Left lobe of liver (tissue), 1 donor: ENCODE measurements around the gene GREM1.

DNA sequence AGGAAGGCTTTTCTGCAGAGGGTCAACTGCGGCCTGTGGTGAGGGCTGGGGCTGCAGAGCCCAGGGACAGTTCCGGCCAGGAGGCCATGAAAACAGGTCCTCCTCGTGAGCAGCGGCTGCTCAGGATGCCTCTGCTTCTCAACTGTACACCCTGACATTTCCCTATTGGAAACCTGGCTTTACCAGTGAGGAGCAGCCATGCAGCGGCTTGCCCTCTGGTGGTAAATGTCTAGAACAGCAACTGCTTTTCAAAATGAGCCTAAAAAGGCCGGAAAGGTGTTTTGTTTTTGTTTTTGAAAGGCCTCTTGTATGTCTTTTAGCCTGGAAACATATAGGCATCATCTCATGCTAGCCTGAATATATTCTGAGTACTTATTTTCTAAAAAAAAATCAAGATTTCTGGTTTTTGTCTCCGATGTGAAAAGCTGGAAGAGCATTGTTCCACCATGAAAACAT, 163.4 kb downstream of the KLF13 start:
- PRO-cap, result no peak

DNA sequence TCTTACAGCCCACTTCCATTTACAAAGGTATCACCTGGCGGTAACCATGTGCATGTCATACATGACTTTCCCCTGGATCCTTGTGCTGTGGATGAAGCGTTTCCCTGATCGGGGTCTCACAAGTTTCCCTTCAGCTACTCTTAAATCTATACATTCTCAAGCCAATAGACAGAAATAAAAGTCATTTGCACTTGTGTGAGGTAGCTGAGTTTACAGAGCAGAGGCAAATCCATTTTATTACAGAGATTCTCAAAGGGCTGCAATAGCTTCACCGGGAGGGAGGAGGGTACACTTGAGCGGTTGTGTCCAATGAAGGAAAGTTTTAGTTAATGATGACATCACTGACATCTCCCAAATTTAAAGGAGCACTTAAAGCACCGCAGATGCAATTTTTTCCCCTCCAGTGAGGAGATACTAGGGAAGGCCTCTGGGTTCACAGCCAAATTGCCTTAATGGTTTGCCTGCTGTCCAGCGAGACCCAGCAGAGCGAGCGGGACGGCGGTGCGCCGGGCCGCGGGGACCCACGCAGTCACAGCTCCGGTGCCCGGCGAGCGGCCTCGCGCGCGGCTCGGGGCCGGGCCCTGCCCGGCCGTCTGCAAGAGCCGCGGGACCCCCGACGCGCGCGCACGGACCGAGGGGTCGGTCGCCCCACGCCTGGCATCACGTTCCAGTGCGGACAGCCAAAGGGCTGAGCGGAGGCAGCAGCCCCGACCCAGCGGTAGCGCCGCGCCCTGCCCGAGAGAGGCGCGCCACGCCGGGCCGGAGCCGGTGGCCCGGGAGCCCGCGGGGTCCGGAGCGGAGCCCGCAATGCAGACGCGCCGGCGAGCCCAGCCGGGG, 765 bp downstream of the OTUD7A start:
- PRO-cap, result no peak

DNA sequence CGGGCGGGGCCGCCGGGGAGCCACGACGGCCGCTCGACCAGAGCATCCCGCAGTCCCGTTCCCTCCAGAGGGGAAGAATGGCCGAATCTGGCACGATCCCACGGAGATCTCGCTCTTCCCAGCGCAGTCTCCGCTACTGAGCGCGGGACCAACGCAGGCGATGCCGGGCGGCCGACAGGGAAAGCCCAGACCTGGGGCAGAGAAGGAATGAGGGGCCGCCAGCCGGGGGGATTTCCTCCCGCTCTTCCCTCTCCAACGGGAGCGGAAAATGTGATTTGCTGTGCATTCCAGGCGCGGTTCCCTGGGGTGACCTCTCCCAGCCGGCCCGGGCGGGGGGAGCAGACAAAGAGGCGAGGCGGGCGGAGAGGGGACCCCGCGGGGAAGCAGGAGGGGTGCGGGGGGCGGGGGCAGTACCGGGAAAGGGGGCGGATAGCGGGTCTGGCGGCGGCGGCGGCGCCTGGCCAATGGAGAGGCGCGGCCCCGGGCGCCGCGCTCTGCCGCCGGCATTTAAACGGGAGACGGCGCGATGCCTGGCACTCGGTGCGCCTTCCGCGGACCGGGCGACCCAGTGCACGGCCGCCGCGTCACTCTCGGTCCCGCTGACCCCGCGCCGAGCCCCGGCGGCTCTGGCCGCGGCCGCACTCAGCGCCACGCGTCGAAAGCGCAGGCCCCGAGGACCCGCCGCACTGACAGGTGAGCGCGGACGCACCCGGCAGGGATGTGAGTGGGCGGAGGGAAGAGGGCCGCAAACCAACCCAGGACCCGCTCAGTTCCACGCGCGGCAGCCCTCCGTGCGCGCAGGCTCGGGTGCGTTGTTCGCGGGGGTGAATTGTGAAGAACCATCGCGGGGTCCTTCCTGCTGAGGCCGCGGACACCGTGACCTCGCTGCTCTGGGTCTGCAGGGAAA, at the start of gene GREM1:
GREM1 (plus strand) TSS at position 536 of the 907 bp plus-strand sequence.
- PRO-cap, result no peak

DNA sequence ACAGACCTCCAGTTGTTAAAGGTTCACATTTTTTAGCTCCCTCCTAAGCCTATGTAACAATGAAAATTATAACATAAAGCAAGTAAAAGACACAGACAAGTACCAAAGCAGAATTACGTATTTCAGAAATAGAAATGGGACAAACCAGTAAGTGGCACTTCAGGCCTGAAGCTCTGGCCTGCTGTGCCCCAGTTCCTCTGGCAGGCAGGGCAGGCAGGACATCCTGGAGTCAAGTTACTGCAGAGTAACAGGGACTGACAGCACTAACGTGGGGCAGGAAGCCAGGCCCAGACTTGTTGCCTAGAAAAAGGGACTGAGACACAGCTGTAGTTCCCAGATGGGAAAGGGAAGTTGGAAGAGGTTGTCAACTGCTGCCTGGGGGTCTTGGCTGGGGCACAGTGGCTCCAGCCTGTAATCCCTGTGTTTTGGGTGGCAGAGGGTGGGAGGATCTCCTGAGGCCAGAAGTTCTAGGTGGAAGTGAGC, 172.0 kb downstream of the FMN1 start:
- PRO-cap, result no peak

- PRO-cap, result no peak
Observed at GRCh38 chr15:33104440-33104796, 90.1 kb downstream of the FMN1 start.

DNA sequence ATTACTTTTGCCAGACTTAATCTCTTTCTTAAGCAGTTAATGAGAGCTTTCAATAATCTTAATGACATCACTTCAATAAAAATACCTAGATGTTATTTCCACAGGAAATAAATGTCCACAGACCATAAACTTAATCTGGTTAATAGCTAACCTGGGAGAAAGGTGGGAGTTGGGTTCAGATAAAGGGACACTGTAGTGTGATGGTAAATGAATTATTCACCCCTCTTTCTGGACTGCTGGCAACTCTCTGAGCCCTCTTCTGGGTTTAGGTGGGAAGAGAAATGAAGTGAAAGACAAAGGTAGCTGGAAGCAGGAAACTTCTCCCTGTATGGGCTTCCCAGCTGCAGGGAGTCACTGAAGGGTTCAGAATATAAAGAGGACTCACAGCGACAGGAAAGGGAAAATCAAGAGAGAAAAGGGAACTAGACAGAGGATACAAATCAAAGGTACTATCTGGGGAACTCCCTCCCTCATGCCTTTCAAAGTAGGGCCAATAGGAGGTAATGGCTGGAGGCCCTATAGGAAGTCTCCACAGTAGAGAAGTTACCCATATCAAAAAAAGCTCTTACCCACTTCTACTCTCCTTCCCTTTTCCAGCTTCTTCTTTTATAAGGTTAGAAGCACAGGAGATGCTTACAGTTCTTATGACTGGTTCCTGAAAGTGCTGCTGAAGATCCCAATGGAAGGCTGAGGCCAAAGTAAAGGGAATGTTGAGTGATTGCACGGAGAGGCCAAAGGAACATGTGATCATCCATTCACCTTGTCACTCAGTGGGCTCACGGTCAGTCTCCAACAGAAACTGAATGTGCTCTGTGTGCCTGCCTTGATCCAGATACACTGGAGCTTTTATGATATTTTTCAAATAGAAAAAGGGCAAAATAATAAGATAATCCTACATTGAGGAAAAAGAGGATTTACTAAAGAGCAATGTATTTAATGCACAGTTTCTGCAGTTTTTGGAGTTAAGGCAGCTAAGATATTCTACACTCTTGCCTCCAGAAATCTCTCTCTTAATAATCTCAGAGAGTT, 43.5 kb downstream of the FMN1 start:
- PRO-cap, result unidirectional peak, plus-strand start at position 638 of the sequence

DNA sequence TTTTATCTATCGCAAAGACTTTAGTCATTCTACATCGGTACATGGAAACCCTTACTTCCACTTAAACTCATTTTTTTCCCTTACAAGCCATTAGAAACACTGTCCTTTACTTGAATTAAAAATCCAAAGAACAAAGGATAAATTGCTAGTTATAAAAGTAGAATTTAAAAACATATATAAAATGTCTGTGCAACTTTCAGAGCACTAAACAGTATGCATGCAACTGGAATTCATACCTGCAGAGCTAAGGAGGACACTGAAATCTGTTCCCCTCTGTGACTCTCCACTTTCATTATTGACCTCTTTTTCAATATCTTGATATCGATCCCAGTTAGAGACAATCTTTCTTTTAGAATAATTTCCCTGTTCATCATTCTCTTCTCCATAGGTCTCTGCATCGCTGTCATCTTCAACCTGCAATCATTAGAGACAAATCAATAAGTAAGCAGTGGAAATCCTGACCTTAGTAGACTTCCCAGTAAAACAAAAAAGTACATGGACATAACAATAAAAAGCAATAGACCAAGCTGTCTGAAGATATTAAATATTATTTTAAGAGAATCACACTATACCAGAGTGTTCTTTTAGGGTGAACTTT, 34.6 kb downstream of the CHRM5 start:
- PRO-cap, result no peak

GRCh38 chr15:34225147-34225849, 482 bp downstream of the EMC4 start:
- PRO-cap, result no peak

DNA sequence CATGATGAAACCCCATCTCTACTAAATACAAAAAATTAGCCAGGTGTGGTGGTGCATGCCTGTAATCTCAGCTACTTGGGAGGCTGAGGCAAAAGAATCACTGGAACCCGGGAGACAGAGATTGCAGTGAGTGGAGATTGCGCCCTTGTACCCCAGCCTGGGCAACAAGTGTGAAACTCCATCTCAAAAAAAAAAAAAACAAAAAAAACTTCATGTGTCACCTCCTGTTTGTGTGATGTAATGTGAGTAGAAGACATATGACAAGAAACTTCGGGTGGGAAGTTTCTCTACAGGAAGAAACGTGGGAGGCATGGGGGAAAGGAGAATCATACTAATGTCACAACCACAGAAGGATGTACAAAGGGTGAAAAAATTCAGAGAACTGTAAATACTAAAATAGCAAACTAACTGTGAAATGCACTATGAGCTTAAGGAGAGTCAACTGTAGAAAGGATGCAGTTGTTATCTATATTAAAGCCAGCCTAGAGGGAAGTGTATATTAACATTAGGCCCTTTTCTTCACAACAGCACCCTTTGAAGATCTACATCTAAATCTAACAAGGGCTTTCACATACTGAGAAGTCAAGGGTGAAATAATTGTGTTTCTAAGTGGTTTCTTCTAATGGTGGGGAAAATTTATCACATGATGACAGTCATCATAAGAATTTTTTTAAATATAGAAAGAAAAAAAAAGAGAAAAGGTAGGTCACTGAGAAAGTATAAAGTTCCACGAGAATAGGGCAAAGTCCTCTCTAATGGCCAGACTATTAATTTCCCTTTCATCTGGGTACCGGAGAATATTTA, 3.5 kb downstream of the SLC12A6 start:
- PRO-cap, result no peak

DNA sequence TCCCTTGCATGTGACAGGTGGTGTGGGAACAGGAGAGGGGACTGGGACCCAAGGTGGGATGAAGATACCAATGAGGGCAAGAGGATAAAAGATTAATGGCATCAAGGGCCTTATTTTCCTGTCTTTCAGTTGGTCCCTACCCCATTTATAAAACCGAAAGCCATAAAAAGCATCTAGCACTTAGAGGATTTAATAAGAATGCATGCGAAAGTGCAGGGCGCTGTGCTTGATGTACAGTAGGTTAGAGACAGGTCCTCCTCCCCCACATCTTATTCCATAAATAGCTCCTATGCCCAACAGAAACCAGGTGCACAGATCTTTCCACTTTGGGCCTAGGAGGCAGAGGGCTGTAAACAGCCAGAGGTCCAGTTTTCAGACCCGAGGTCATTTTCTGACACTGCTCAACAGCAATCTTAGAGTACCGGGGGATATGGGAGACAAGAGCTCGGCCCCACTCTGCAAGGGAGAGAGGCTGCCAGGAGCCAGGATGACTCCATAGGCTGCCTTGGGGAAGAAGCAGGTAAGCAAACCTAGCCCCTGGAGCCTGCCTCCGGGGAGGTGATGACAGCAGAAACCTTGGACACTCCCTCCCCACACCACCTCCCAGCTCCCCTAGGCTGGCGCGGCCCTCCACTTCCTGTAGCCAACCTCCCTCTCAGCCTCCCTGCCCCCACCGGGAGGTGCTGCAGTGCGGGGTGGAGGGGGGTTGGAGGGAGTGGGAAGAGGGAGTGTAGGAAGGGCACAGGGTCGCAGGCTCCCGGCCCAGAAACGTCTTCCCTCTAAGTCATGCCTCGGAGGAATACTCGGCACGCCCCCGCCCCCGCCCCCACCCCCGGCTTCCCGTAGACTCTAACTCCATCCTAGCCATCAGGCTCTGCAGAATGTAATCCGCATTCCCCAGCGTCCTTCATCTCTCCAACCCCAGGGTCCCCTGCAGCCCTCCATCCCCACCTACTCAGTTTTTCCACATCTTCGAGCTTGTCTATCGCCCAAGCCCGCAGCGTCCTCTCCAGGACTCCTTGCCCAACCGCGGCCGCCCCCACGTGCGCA, 869 bp downstream of the LPCAT4 start:
- PRO-cap, result no peak

DNA sequence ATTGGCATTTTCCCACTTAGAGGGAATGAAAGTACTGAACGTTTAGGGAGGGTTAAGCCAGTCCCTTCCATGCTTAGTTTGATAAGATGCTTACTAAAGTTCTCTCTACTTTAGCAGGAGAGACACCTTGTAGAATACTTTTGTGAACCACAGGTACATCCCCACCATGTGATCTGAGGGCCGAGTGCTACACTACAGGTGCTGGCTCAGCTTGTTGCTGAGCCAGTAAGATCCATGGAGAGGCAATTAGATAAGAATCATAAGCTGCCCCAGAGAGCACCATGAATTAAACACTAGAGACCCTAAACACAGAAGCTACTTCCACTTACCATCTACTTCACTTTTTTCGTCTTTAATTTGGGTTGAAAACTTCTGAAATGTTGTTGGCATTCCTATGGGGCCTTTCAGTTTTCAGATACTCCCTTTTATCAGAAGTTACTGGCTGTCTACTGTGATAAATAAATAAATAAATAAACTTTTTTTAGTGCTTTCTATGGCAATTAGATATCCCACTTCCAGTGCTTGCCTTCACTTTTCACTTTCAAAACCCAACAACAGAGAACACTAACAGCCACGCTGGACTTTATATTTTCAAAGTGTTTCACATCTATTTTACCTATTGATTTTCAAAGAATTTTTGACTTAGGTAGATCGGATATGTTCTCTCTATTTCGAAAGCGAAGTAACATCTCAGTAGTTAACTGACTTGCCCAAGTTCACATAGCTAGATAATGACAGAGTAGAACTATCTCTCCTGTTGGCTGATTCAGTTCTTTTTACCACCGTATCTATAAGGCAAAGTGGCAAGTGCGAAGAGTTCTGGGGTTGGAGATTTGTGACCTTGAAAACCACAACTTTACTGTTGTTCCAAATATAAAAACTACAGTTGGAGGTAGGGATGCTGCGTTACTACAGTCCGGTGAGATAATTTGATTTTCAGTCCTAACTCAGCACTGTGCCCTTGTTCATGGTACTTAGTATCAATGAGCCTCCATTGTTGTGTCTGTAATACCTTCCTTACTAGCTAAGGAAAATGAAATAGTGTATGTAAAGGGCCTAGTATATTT, 70.9 kb upstream of the GOLGA8B start:
- PRO-cap, result no peak

GRCh38 chr15:34657065-34658524, 74.1 kb upstream of the GOLGA8B start:
- PRO-cap, result no peak

DNA sequence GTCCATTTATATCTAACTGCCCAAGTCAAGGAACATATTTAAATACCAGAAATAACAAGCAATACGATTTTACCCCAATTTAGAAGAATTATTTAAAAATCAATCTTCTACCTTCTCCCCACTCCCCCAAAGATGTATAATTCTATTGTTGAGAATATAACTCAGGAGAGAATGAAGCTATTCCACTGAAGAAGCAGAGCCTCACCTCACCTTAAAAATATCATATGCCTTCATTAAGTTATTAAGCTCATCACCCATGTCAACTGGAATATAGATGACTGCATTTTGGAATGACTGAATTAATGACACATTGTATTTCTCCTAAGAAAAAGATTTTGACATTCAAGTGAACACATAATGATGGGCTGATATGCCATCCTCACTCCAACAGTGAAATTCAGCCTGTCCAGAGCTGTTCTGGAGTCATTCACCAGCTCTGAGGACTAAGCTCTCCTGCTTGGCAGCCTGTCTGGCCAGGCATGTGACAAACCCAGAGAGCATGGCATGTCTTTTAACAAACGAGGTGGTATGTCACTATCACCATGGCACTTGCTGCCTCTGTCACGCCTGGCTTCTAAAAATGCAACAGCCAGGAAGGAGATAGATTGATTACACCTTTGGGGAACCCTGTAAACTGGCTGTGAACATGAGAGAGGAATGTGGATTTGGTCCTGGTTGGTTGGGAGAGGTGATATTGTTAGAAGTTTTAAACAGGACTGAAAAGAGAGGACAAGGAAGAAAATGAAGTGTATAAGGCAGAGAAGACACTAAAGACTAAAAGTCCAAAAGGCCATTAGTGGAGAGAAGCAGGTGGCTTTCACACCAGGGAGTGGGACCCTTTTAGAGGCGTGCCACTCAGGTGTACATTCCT, 1.5 kb downstream of the ACTC1 start:
- PRO-cap, result no peak

DNA sequence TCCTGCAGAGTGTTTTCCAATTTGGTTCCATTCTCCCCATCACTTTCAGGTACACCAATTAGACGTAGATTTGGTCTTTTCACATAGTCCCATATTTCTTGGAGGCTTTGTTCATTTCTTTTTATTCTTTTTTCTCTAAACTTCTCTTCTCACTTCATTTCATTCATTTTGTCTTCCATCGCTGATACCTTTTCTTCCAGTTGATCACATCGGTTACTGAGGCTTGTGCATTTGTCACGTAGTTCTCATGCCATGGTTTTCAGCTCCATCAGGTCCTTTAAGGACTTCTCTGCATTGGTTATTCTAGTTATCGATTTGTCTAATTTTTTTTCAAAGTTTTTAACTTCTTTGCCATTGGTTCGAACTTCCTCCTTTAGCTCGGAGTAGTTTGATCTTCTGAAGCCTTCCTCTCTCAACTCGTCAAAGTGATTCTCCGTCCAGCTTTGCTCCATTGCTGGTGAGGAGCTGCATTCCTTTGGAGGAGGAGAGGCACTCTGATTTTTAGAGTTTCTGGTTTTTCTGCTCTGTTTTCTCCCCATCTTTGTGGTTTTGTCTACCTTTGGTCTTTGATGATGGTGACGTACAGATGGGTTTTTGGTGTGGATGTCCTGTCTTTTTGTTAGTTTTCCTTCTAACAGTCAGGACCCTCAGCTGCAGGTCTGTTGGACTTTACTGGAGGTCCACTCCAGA, 155.4 kb downstream of the DPH6 start:
- PRO-cap, result no peak

- PRO-cap, result no peak
Observed at GRCh38 chr15:36605433-36605939, 26.1 kb downstream of the CDIN1 start.

- PRO-cap, result unidirectional peak, minus-strand start at chr15:36805399
Observed at GRCh38 chr15:36805133-36805814, 225.8 kb downstream of the CDIN1 start.

DNA sequence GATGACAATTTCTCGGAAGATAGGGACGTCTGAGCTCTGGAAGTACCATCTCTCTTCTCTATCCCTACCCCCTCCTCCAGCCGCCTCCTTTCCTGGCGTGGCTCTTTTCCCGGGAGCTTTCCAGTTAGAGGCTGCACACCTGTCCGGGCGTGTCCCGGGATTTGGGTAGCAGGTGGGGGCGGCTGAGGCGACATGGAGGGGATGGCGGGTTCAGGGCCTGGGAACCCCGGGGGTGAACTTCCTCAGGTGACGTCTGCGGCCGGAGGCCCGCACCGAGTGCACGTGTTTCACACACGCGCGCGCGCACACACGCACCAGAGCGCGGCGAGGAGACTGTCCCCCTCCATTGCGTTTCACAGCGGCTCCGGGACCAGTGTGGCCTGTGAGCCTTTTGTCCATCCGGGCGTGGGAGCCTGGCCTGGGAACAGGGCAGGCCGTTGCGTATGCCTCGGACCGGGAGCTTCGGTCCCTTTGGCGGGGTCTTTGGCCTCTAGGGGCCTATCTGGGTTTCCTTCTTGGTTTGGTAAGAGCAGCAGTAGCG, 220.2 kb downstream of the MEIS2 start:
- PRO-cap, result no peak

DNA sequence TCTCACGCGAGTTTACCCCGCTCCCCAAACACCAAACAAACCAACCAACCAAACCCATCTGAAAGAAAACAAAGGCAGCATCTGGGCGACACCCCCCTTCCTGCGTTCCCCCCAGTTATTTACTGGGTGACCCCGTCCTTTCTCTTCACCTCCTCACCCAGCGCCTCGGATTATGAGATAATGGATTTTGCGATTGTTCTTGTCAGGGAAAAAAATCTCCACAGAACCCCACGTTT, 212.7 kb downstream of the MEIS2 start:
- PRO-cap, result no peak

GRCh38 chr15:36904059-36904566, 196.2 kb downstream of the MEIS2 start:
- PRO-cap, result no peak

DNA sequence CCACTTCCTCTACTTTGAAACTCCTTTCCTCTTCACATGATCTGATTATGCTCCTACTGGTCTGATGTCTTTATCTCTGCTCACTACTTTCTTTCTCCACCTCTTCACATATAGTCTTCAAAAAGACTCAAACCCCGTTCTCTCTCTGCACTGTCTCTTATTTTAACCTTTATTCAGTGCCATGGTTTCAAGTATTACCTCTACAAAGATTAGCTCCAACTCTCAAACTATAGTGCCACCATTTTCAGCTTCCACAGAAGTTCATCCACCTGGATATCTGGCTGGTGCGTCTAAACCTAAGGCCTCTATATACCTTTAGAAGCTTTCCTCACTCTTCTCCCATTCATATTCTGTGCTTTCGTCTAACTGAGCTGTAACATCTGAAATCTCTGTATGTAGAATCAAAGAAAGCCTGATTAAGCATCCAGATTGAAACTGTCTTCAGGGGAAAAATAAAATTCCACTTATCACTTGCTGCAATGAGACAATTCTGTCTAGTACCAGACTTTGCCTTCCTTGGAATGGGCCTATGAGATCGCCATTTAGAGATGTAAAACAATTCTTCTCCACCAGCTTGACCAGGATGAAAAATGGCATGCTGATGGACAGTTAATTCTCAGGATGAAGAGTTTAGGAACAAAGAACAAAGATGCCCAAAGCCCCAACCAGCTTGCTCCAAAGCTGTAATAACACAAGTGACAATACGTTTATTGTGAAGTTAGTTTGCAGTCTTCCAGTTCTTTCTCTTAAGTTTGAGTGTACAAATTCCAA, 75.9 kb downstream of the MEIS2 start:
- PRO-cap, result no peak